Skeletal muscle satellite cell (primary cell): ENCODE measurements around a stretch of chr6.

DNA sequence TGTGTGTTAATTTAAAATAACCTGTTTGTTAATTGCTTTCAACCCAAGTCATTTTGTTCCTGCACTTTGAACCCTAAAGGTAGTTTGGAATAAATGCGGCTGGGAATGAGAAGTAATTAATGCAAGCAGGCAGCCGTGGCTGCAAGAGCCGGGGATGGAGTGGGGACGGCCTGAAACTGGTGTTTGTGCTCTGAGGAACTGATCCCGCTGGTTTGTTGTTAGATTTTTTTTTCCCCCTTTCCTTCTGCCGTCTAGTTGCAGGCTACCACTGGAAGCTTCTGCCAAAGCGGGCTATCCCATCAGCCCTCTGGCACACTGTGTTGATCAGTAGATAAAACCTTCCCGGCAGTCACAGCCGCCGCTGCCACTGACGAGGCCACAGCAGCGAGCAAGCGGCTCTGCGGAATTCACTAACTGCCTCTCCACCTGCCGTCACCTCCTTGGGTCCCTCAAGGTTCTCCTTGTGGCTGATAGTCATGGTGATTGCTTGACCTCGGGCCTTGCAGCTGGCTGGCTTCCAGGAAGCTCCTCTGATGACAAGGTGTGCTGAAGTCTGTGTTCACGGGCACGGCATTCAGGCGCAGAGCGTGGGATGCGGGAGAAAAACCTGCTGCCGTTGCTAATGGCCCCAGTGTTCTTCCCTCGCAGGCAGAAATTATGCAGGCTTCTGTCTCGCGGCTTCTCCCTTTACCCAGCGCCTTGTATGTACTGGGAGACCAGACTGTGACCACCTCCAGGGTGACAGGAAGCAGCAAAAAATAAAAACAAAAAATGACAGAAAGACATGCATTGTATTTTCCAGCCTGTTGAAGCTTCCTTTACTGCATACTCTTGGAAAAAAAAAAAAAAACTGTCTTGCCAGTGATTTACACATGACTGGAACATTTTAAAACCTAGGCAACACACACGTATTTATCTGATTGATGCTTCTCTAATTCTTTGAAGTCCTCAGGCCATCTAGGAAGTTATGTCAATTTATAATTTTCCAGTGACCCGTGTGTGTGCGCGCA lies 315.7 kb downstream of the TFAP2A start:
- CAGE, long polyA plus RNA: no peak

GRCh38 chr6:10440873-10441647 lies 26.2 kb upstream of the TFAP2A start:
- CAGE, long polyA plus RNA: no peak

- CAGE, long polyA plus RNA: no peak
These were observed 10.4 kb downstream of the GCNT2 start for GRCh38 chr6:10531503-10531994.

- CAGE, long polyA plus RNA: no peak
These were observed 13.4 kb downstream of the GCNT2 start for GRCh38 chr6:10534411-10535073.

- CAGE, long polyA plus RNA: no peak
These were observed 20.9 kb downstream of the GCNT2 start for GRCh38 chr6:10542090-10542461.

- CAGE, long polyA plus RNA: no peak
These were observed 35.5 kb downstream of the GCNT2 start for GRCh38 chr6:10556619-10557178.

GRCh38 chr6:10576178-10576826 lies 55.2 kb downstream of the GCNT2 start:
- CAGE, long polyA plus RNA: no peak

- CAGE, long polyA plus RNA: no peak
These were observed 64.2 kb downstream of the GCNT2 start for GRCh38 chr6:10585217-10585876.

- CAGE, long polyA plus RNA: no peak
These were observed 65.2 kb downstream of the GCNT2 start for GRCh38 chr6:10586097-10586907.

DNA sequence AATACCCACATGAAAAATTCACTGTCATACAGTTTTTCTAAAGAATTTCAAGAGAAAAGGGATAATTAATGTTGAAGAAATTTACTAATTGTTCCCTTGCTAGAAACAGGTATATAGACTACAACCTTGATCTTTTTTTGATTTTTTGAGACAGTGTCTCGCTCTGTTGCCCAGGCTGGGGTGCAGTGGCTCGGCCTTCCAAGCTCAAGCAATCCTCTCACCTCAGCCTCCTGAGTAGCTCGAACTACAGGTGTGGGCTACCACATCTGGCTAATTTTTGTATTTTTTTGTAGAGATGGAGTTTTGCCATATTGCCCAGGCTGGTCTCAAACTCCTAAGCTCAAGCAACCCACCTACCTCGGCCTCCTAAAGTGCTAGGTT lies 40.3 kb downstream of the TMEM14B start:
- CAGE, long polyA plus RNA: no peak

GRCh38 chr6:11067290-11067485 lies 23.1 kb upstream of the ELOVL2 start:
- CAGE, long polyA plus RNA: no peak

DNA sequence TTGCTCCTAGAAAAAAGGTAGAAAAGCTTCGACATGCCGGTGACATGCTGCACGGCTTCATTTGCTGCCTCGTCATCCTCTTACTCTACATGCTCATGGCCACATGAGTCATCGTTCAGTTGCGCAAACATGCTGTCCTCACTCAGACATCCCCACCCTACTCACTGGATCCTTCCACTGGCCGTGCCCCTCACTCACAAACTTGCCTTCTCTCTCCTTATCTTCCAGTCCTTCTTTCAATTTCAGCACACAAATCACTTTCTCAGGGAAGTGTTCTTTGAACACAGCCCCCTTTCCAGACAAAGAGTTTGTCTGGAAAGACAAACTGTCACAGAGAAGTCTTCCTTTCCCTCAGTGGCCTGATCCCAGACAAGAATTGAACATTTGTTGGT lies 32.3 kb upstream of the ERVFRD-1 start:
- CAGE, long polyA plus RNA: no peak

DNA sequence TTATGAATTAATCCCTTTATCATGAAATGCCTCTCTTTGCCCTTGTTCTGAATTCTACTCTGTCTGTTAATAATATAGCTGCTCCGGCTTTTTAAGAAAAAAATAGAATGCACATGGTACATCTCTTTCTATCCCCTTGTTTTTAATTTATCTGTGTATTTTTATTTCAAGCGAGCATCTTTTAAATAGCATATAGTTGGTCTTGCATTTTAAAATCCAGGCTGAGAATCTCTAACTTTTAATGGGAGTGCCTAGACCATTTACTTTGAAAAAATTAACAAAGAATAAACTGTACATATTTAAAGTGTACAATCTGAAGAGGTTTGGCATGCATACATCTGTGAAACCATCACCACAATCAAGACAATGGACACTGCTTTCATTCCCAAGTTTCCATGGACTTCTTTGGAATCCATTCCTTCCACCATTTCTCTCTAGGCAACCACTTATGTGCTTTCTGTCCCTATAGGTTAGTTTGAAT lies 51.1 kb downstream of the NEDD9 start:
- CAGE, long polyA plus RNA: no peak

DNA sequence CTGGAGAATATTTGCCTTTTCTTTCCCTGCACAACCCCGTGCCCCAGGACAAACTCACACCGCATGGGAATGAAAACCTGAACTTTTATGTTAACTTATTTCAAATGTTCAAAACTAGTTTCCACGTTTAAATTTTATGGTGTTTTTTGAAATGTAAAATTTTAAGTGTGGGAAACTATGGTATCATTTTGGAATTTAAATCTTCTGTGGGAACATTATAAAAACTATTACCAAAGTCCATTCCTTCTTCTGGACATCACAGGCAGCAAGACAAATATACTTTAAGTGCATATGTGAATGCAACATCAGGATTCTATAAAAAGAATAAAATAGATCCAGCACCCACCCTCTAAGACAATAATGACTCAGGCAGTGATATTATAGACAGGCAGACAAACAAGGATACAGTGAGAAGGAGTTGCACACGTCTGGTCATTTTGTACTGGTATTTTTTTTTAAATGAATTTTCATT lies 21.0 kb upstream of the NEDD9 start:
- CAGE, long polyA plus RNA: no peak

DNA sequence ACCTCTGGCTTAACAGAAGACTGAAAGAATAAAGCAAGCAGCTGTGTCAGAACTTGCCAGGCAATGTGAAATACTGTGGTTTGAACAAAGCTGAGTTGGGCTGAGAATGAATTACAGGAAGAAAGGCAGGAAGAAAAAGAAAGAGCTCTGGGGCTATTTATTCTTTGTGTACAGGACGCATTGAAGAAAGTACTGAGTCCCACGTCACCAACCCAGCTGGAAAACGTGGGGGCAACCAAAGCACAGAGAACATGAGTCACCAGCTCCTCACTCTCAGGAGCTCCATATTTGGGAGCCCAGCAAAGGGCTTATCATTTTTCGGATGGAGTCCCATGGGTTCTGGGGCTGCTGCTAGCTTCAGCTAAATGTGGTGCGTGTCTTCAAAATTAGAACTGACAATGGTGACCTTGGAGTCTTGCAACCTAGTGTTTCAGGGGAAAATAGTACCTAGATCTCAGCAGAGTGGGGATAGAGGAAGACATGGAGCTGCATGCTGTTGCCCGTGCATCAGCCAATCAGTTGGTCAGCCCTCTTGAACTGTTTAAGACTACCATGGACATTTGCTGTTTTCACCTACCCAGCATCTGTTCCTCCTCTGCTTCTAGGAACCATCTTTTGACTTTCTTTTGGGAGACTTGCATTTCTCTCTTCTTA lies 121.7 kb upstream of the NEDD9 start:
- CAGE, long polyA plus RNA: no peak

DNA sequence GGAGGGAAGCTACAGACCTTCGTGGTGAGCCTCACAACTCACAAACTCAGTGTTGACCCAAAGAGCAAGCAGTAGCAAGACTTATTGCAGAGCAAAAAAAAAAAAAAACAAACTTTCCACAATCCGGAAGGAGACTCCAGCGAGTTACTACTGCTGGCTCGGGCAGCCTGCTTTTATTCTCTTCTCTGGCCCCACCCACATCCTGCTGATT lies 135.7 kb upstream of the TMEM170B start:
- CAGE, long polyA plus RNA: no peak

DNA sequence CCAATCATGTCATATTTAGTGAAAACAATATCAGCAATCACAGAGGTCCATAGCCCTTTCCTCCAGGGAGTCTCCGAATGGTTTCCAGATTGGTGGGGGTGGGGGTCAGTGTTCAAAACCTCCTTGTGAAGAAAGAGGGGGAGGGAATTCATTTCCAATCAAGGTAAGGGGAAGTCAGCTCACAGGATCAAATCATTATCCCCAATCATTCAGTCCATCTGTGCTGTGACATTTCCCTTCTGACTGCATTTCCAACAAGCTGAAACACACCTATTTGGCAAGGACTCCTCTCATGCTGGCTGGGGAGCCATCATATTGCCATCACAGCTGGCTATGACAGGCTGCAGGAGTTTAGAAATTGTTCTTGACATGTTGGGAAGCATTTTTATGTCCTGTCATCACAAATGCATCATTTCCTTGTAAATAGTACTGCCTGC lies 114.0 kb upstream of the TMEM170B start:
- CAGE, long polyA plus RNA: no peak

DNA sequence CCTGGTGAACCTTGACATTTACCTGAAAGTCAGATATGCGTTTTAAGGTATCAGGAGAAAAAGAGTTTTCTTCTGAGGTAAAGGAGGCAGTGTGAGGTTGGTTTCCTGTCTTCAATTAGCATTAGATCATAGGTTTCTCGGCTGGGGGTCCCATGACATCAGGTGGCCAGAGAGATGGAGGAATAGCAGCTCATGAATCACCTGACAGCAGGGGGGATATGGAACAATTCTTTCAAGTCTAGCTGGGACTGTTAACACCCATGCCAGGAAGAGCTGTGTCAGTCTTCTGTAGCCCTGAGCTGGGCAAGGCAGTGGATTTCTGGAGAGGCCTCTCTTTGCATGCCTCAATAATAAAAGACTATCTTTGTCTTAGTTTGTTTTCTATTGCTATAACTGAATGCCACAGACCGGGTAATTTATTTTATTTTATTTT lies 107.9 kb upstream of the TMEM170B start:
- CAGE, long polyA plus RNA: no peak

DNA sequence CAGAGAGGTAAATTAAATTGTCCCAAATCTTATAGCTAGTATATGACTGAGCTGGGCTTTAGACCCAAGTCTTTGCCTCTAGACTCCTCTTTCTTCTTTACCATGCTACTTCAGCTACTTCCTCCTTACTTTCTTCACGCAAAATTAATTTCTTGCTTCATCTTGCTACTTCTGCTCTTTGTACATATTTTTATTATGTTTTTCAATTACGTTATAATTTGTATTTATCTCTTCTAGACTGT lies 5.3 kb downstream of the TMEM170B start:
- CAGE, long polyA plus RNA: no peak

GRCh38 chr6:11685618-11686183 lies 92.9 kb downstream of the ADTRP start:
- CAGE, long polyA plus RNA: no peak